Heart right ventricle (tissue), 2 donors: ENCODE measurements around a stretch of chr13.

DNA sequence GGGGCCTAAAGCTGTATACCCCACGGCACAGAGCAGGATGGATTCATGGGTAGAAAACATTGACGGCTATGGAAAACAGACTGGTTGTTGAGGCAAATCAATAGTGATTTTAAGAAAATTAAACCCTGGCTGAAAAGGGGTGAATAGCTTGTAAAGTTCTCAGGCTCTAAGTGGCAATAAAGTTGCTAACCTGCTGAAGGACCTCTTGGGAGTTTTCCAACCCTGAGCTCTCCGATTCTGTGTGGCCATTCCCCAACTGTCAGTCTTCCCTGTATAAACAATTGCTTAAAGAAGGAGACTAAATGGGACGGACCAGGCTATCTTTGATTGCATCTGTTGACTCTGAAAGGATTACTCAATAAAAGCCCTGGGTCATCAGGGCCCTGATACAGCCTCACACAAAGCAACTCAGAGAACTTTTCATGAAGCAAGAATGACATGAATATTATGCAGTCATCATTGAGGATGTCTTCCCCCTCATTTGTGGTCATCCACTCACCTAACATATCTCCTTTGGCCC is 308.0 kb downstream of the TBC1D4 start:
- PRO-cap, 2 experiments = no peak in any of the 2 experiments

DNA sequence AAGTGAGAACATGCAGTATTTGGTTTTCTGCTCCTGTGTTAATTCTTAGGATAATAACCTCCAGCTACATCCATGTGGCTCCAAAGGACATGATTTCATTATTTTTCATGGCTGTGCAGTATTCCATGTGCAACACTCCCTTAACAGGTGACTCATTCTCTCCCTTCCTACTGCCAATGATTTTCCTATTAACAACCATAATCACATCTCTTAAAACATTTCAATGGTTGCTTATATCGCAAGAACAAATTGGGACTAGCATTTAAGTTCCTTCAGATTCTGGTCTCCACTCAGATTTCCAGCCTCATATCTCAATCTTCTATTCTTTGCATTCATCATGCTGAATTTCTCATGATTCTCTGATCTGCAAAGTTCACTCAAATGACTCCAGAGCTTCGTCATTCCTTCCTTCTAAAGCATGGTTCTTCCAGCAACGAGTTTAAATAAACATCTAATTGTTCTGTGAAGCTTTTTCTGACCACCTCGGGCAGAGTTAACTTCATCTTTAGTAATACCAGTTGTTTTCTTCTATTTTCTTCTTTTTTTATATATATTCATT is 171.0 kb downstream of the TBC1D4 start:
- PRO-cap, 2 experiments = no peak in any of the 2 experiments

DNA sequence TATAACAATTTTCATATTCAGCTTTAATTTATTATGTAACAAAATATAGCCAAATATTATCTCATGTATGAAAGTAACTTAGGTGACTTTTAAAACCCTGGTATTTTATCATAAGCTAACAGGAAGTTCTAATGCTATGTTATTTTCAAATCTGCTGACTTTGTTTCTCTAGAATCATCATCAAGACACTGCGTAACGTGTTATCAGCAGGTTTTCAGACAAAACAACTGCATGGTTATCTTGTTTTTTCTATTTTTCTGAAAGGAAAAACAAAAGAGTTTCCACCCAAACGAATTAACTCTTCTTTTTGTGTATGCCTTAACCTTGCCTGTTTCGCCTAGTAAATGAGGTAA is 156.3 kb downstream of the TBC1D4 start:
- PRO-cap, 2 experiments = no peak in any of the 2 experiments

DNA sequence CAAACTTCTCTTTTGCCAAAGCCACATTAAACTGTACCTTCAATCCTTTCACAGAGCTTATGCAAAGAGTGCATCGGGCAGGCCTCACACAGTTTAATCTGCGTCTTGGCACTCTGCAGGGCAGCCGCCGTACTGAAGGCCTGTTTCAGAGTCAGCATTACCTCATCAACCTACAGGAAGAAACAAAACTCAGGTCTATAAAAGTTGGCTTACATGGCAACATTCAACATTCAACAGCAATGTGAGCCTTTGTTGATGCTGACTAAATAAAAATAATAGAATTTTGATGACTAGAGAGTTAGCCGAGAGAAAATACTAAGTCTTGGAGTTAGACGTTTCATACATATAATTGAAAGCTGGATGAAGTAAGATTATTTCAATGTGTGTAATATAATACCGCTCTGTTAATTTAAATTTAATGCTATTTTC is 132.8 kb downstream of the TBC1D4 start:
- PRO-cap, 2 experiments = no peak in any of the 2 experiments

DNA sequence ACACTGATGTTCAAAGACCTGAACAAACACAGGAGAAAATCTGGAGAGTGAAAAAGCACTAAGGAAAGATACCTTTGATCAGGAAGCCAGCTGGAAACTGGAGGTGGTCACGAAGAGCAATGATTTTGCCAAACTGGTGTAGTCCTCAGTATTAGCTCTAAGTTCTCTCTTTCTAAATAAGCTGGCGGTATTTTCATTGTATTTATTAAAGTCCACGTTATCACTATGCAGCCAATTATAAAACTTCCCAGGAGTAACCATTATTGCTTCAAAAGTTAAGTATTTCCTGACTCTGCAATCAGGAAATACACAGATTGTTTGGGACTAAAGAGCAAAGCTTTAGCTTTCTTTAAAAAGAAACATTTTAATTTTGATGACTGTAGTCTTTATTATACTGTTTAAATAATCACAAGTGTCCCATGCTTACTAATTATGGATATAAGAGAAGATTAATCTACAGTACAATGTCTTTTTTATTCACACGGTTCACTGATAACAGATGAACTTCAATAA is 115.1 kb downstream of the TBC1D4 start:
- PRO-cap, 2 experiments = peak in 1 of 2 experiments; most common plus-strand start position 312 of the sequence (in 1); most common minus-strand start position 174 of the sequence (in 1)

DNA sequence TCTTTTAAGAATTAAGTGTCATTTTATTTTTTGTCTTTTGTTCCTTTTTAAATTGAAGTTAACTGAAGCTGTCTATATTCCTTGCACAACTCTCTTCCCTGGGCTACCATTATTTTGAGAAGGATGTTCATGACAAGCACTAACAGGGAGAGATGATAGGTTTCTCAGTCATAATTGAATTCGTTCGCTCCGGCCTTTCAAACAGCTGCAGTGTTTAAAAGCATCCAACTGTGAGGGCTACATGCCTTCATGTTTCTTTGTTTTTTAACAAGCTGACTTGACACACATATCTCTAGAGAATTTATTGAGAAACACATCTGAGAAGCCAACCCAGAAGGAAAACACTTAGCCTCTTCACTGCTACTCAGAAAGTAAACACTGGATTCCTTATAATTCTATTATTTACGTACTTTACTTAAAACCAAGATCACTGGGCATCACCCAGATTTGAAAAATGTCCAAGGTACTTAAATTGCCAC is 76.0 kb downstream of the TBC1D4 start:
- PRO-cap, 2 experiments = no peak in any of the 2 experiments

DNA sequence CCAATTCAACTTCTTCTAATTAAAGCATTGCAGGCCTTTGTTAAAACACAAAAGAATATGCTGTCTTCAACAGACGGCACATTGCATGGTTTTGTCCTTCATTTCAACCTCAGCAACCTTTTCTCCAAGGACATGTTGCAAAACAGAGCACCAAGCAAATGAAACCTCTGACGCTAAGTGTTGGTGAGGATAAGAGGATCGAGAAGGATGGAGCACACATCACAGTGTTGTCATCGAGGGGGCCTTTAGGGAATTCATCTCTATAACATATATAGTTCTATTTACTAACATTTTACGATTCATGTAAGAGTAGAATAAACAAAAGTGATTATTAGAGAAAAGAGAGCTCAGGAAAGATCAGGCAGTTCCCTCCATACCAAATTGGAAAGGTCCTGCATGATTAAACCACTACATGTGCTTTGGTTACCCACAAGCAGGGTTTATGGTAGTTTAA is 75.6 kb downstream of the TBC1D4 start:
- PRO-cap, 2 experiments = no peak in any of the 2 experiments

- PRO-cap, 2 experiments = no peak in any of the 2 experiments
Observed at GRCh38 chr13:75724616-75725051, 88.5 kb downstream of the LMO7 start.

- PRO-cap, 2 experiments = peak in 1 of 2 experiments; most common minus-strand start chr13:75792593 (in 1)
Observed at GRCh38 chr13:75792341-75792969, 156.3 kb downstream of the LMO7 start.

GRCh38 chr13:75857795-75858817 is 222.0 kb downstream of the LMO7 start:
- PRO-cap, 2 experiments = no peak in any of the 2 experiments

- PRO-cap, 2 experiments = peak in 1 of 2 experiments; most common minus-strand start chr13:76826019 (in 1)
Observed at GRCh38 chr13:76825852-76826085, 60.4 kb downstream of the KCTD12 start.

DNA sequence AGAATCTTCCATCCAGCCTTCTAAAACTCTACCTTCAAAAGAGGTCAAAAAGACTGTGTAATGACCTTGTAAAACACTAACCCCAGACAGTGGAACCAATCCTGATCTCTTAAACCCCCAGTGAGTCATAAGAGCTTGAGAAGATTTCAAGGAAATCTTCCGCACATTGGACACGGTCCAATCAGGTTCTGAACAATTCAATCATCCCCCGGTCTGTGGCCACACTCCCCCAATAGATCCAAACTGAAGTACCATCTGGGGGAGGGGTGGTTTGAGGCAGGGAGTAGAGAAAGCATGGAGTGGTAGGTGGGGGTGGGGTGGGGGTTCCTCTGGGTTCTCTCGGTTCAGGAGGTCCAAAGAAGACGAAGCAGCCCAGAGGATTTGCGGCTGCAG is 1.6 kb downstream of the KCTD12 start:
- PRO-cap, 2 experiments = peak in 1 of 2 experiments; most common plus-strand start position 180 of the sequence (in 1); most common minus-strand start position 78 of the sequence (in 1)

GRCh38 chr13:76999348-76999896 is 7.5 kb downstream of the CLN5 start:
- PRO-cap, 2 experiments = no peak in any of the 2 experiments

DNA sequence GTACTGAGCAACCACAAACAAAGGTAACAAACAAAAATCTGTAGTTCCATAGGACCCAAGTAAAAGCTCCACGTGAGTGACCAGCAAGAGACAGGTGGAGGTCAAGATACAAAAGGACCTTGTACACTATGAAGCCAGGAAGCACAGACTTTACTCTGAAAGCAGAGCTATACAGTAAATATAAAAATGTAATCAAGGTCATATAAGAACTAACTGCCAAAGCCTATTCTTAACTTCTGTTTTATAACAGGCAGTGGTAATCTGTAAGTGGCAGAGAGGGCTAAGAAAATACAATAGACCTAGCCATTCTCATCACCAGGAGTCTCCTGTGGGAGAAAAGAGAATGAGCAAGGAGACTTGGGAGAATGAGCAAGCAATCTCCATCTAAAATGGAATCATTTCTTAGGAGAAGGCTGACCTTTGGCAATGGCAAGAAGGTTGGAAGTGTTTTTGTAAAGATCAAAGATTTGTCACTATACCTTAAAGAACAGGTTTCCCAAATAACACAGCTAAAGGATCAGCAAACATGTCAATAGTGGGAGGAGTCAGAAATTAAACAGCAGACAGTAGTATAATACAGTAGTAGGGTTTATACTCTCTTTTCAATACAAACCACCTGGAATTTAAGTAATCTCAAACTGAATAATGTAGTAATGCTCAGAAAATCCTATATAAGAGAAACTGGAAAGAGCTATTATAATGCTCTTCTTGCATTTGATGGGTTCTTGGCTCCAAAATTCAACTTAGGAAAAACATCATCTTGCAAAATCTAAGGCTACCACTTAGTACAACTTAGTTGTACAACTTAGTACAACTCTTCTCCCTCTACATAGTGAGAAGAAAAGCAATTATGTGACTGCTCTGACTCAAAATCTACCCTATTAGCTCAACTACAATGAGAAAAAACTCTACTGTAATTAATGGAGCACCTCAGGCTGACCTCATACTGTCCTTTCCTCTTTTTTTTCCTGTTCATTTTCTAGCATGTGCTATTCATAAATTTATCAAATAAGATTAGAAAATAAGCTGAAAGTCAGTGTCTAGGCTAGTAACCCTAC is 12.4 kb downstream of the FBXL3 start:
- PRO-cap, 2 experiments = no peak in any of the 2 experiments

DNA sequence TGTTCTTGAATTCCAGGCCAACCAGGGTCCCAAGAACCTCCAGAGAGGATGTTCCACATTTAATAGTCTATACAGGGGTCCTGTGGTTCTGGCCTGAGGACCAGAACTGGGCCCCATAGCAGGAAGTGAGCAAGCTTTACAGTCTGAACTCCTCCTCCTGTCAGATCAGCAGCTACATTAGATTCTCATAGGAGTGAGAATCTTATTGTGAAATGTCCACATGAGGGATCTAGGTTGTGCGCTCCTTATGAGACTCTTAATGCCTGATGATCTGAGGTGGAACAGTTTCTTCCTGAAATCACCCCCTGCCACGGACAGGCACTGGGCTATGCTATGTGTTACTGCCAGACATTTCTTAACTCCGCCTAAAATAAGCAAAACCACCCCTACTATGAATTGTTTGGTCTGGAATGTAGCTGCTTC is 4.7 kb downstream of the FBXL3 start:
- PRO-cap, 2 experiments = no peak in any of the 2 experiments

- PRO-cap, 2 experiments = no peak in any of the 2 experiments
Observed at GRCh38 chr13:77251606-77252474, 75.1 kb downstream of the MYCBP2 start.

- PRO-cap, 2 experiments = no peak in any of the 2 experiments
Observed at GRCh38 chr13:77330214-77330653, 3.3 kb upstream of the MYCBP2 start.

DNA sequence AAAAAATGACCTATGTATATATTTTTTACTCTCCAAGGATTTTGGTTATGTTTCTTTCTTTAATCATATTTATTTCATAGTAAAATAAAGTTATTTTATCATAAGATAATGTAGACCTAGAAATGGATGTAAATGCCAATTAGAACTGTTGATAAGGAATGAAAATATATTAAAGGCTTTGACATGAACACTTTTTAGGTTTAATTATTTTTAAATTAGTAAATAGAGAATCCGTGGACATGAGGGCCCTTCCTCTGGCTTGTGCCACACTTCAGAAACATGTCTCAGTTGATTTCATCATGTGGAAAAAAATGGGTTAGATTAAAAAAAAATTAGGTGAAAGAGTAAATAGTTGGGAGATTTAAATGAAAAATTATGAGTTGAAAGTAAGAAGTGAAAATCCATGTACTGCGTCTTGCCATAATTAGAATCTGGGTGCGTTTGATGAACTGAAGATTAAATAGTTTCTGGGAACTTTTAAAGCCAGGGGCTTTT is 61.7 kb upstream of the EDNRB start:
- PRO-cap, 2 experiments = no peak in any of the 2 experiments

GRCh38 chr13:78045781-78046367 is 127.2 kb upstream of the EDNRB start:
- PRO-cap, 2 experiments = peak in 1 of 2 experiments; most common plus-strand start chr13:78046217 (in 1)

GRCh38 chr13:78660026-78660986 is 1.4 kb upstream of the OBI1 start:
- PRO-cap, 2 experiments = peak in 1 of 2 experiments; most common minus-strand start chr13:78660594 (in 1)